Tibial artery (tissue), 1 donor: ENCODE measurements around the genes TSEN54, LLGL2 and SMIM6.

DNA sequence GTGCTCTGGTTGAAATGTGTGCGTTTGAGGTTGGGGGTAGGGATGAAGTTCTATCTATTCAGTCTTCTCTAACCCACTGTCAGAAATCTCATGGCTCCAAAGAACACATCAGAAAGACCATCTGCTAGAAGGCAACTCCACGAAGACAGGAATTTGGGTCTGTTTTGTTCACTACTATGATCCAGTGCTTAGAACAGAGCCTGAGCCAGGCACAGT, 2.5 kb downstream of the CASKIN2 start:
- PRO-cap, result no peak

- PRO-cap, result bidirectional peak, plus-strand start at chr17:75516548, minus-strand start at chr17:75516383
These were observed at the start of gene TSEN54 for GRCh38 chr17:75516031-75516698. Gene TSEN54 (plus strand): TSS chr17:75516528.

GRCh38 chr17:75525647-75525867, at the start of gene LLGL2:
Gene LLGL2 (plus strand): TSS chr17:75525697.
- PRO-cap, result bidirectional peak, plus-strand start at chr17:75525697, minus-strand start at chr17:75525546

GRCh38 chr17:75577657-75578302, 9.8 kb upstream of the MYO15B start:
- PRO-cap, result no peak

GRCh38 chr17:75616213-75616922, 16.9 kb upstream of the SMIM5 start:
- PRO-cap, result no peak

- PRO-cap, result no peak
These were observed 3.8 kb downstream of the SMIM5 start for GRCh38 chr17:75636939-75637491.

DNA sequence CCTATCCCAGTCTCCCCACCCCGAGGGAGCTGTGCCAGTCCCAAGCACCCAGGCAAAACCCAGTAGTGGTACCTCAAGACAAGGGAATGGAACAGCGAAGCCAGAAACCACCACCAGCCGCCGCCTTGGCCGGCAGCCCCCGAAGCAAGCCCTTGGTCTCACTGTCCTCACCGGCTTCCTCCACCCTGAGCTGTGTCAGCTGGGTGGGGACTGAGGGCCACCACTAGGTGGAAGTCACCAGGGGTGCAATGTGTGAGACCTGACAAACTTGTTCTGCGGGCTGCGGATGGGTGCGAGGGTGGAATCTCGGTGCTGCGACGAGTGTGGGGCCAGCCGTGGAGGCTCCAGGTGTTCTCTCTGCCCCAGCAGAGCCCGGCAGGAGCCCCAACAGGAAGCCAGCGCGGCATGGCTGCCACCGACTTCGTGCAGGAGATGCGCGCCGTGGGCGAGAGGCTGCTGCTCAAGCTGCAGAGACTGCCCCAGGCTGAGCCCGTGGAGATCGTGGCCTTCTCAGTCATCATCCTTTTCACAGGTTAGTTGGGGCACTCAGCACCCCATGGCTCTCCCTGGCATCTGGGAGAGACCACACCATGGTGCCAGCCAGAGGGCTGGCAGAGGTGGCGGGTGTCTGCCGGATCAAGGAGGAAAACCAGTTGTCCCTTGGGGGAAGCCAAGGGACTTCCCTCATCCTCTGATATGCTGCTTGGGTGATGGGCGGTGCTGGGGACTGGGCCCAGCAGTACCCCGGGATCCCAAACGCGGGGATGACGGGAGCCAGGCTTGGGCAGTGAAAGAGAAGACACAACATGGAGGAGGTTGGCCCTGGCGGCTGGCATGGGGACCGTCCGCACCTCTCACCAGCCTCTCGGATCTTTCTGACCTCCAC, 6.0 kb upstream of the SMIM6 start:
- PRO-cap, result no peak

DNA sequence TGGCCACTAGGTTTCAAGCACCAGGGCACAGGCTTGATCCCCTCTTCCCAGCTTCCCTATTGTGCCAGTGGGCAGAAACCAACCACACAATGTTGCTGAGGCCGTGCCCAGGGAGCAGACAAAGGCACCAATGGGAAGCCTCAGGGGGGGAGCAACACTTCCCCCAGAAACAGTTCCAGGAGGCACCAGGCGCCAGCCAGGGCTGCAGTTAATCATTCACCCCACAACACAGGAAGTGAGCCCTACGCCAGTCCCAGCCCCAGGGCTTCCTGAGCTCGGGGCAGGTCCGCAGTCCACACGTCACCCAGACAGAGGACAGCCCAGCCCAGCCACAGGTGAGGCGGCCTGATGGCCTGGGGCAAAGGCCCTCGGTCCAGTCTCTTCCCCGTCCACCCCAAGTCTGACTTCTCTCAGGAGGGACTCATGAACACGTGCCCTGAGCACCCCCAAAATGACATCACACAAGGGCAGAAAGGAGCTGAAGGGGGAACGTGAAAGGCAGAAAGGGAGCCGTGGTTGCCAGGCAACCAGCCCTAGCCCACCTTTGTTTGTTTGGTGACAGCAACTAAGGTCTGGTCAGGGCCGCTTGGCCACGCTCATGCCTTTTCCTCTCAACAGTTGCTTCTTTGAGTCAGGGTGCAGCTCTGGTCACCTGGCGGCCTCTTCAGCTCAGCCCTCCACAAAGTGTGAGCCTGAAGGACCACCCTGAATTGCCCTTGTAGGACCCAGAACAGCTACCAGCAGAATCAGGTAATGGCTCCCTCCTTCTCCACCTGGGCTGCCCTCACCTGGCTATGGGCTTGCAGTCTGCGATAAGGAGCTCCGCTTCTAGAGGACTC, at the start of gene SMIM6:
Gene SMIM6, plus strand, starts transcription at position 215 of the 839 bp plus-strand sequence.
- PRO-cap, result no peak

- PRO-cap, result no peak
These were observed 7.6 kb downstream of the GALK1 start for GRCh38 chr17:75757332-75757825.

DNA sequence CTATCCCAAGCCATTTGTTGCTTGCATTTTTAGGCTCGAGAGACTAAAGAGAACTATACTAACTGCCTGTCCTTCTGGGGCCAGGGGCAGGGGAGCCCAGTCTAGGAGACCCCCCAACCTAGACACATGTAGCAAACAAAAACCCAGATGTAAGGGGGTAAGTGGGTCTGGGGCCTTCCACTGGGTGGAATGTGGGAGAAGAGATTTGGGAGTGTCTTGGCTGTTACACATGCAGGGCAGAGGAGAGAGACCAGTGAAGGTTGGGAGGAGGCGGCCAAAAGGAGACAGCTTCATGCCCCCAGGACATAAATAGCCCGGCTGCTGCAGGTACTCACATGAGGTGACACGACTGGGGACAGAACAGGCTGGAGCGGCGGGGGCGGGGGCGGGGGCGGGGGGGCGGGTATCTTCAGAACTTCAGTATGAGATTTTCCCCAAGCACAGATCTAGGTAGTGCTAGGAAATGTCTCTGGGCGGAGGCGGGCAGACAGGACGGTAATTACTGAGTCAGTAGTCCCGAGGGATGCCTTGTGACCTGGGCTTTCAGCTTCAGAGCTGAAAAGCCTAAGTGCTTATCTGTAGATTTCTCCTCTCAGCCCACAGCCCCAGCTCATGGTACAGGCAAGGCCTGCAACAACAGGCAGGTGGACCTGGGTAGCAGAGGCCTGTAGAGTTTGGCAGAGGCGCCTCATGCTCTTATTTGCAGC, 24.3 kb downstream of the UNK start:
- PRO-cap, result no peak

DNA sequence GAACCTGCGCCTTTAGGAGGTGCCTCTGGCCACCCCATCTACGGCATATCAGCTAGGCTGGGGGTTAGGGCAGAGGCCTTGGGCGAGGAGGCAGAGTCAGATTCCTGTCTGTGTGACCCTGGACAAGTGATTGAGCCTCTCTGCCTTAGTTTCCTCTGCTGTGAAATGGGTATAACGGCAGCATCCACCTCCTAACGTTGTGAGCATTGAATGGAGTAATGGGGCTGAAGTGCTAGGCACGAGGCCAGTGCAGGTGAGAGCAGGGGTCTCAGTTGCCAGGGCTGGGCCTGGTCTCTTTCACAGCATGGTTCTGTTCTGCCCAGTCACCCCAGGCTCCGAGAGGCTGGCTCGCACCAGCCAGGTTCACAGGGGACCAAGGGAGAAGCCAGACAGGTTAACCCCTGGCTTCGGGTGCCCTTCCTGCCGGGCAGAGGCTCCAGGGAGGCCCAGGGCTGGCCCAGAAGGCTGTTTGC, 24.0 kb downstream of the UNC13D start:
- PRO-cap, result no peak

DNA sequence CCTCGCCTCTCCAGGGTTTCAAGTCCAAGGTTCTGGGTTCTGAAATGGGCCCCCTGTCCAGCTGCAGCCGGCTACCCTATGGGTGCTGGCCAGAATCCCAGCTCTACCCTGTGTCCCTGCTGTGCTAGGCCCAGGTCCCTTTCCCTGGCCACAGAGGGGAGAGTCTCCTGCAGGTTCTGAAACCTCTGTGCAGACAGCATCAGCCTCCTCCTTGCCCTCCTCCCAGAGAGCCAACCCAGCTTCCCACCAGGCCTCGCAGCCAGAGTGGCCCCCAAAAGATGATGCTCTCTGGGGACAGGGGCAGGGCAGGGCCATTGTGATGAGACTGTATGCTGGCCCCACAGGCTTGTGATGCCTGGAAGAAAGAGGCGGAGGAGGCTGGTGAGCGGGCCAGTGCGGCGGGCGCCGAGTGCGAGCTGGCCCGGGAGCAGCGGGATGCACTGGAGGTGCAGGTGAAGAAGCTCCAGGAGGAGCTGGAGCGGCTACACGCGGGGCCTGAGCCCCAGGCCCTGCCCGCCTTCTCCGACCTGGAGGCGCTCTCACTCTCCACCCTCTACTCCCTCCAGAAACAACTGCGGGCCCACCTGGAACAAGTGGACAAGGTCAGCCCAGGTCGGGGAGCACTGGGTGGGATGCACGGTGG, 21.2 kb downstream of the UNC13D start:
- PRO-cap, result no peak

- PRO-cap, result no peak
These were observed 11.1 kb downstream of the UNC13D start for GRCh38 chr17:75832763-75833819.

GRCh38 chr17:75849154-75850013, 5.2 kb upstream of the UNC13D start:
- PRO-cap, result no peak

DNA sequence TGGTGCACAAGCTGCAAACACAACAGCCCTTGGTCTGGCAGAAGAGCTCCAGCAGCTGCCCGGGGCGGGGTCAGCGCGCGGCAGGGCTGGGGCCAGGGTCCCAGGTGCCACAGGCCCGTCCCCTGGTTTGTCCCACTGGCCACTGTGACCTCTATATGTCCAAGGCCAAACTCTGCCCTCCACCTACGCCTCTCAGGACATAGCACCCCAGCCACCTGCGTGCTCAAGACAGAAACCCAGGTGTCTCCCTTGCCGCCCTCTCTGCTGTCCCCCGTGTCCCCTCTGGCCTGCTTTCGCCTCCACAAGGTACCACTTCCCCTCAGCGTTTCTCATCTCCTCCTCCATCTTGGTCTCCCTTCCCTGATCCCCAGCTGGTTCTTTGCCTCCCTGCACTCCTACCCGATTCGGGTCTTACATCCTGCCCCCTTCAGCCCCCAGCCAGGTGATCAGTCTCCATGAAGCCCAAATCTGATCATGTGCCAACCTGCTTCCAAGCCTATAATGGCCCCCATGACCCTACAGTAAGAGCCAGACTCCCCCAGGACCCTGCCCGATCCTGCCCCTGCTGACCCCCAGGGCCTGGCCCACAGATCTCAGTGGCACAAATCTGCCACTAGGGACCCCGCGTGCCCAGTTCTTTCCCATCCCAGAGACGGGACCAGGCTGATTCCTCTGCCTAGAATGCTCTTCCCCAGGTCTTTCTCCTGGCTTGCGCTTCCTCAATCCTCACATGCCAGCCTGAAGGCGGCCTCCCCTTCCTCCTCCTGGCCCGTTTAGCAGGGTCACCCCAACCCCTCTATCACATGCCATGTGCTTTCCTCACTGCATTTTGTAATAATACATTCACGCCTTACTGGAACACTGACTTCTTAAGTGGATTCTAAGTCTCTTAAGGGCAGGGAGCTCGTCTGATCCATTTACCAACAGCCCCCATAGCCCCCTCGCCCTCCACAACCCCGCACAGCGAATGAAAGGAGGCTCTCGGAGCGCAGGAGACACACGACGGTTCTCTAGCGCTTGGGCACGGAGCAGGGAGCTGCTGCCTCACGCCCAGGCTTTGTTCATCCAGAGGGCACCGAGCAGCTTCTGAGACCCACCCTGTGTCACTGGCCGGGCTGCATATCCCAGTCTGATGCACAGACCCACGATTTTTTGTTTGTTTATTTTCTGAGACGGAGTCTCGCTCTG, 1.5 kb downstream of the TRIM65 start:
- PRO-cap, result no peak

DNA sequence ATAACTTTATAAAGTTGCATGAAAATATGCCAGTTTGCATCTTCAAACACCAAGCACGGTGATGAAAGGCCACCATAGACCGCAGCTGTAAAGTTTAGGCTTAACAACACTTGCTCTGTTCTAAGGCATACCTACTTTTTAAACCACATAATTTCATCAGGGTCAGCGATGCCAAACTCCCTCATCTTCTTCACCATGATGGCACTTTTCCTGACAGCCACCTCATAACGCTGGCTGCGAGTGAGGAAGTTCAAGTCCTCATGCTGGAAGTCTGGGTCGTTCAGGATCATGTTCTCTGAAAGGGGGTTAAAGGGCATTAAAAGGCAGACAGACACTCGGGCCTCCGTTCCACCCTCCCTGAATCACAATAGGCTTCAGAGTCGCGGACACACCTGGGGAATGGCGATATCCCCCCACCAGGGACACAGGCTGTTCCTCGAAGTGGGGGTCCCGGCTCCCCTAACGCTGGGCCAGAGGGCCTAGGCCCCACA, 522 bp downstream of the ACOX1 start:
- PRO-cap, result no peak

- PRO-cap, result no peak
These were observed 601 bp upstream of the CDK3 start for GRCh38 chr17:75999770-76000738.

DNA sequence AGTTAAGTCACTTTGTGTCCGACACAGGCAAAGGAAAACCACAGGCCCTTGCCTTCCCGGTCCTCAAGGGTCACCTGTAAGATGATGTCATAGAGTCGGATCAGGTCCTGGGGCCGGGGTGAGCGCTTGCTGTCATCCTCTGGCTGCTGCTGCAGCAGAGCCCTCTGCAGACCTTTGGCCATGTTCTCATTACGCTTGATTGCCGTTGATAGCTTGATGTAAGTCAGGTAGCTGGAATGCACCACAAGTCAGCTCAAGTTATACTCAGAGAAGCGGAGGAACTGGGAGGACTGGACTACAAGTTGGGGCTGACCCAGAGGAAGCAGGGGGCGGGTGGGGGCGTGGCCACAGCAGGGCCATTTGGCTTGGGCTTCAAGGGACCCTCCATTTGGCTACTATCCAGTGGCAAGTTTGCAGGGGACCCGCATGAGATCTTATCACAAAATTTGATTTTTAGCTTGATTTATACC, 18.9 kb upstream of the EVPL start:
- PRO-cap, result no peak

DNA sequence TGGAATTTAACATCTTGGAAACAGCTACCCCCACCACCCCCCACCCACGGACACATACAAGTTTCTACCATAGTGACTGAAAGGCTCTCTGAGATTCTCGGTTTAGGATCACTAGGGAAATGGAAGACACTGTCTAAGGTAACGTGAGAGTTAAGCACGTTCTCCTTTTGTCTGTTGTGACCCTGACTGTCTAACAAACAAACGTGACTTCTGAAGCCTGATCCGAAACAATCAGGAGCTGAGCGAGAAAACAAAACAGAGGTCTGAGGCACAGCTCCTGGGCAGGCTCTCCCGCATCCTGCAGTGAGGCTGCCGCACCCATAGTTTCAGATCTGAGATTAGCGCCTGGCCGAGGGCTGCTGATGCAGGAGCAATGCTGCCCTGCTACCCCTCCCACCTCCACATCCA, 46.8 kb downstream of the RNF157 start:
- PRO-cap, result no peak

DNA sequence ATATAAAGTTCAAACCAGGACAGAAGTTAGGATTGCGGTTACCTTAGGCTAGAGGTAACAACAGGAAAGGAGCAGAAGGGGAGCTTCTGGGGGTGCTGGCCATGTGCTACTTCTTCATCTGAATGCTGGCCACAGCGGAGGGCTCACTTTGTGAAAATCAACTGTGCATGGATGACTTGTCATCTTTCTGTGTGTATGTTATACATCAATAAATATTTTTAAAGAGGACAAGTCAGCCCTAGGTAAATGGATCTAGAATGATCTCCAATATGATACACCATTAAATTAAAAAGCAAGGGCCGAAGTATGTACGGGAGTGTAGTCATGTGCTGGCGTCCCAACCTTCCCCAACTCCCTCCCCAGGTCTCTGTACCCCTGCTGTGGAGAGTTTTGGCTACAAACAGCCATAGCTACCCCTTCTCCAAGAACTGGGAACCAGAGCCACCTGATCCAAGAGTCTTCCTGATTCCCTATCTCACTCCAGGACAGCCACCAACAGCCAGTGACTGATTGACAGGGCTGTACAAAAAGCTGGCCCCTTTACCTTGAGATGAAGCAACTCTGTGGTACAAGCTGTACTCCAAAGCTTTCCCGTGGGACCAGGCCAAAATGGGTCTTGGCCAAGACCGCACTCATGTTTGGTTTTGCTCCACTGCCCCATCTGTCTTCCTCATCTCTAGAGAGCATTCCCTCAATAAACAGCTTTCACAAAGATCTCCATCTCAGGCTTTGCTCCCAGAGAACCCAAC, 43.8 kb downstream of the RNF157 start:
- PRO-cap, result no peak